Cardiac atrium fibroblast (primary cell): ENCODE measurements around the genes SLC49A3 and FGFRL1.

GRCh38 chr4:678322-679378 lies 4.3 kb downstream of the MYL5 start:
- RAMPAGE, long total RNA = no peak

DNA sequence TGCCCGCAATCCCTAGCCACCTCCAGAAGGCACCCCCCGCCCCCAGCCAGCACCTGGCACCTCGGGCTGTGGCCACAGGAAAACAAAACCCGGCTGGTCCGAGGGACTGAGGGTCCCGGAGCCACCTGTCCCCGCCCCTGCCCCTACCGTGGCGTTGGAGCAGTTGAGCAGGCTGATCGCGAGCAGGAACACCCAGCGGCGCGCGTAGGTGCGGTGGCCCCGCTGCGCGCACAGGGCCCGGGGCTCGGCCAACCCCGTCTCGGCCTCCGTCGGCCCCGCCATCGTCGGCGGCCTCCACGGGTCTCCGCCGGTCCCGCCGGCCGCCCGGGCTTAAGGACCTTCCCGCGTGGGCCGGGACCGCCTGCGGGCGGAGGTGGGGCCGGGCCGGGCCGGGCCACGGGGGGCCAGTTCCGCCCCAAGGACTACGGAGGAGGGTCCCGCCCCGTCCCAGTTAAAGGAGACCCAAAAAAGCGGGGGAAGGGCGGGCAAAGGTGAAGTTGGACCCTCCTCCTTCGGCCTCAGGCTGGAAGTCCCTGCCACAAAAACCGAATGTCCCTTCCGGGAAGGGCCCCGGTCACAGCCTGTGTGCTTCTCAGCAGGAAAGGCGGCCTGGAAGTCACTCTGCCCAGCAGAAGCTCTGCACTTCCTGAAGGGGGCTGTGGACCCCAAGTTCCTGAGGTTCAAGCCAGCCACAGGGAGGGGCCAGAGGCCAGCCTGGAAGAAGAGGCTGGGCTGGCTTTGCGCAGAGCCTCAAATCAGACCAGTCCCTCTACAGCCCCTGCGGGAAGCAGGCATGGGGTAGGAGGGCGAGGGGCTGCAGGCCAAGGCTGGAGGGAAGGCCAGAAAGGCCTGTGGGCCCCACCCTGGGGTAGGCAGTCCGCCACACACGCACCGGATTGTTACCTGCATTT lies at the start of gene SLC49A3:
SLC49A3 (minus strand) TSS at position 306 of the 911 bp plus-strand sequence.
- RAMPAGE, long total RNA = no peak

GRCh38 chr4:692538-693125 lies 3.7 kb upstream of the SLC49A3 start:
- RAMPAGE, long total RNA = no peak

DNA sequence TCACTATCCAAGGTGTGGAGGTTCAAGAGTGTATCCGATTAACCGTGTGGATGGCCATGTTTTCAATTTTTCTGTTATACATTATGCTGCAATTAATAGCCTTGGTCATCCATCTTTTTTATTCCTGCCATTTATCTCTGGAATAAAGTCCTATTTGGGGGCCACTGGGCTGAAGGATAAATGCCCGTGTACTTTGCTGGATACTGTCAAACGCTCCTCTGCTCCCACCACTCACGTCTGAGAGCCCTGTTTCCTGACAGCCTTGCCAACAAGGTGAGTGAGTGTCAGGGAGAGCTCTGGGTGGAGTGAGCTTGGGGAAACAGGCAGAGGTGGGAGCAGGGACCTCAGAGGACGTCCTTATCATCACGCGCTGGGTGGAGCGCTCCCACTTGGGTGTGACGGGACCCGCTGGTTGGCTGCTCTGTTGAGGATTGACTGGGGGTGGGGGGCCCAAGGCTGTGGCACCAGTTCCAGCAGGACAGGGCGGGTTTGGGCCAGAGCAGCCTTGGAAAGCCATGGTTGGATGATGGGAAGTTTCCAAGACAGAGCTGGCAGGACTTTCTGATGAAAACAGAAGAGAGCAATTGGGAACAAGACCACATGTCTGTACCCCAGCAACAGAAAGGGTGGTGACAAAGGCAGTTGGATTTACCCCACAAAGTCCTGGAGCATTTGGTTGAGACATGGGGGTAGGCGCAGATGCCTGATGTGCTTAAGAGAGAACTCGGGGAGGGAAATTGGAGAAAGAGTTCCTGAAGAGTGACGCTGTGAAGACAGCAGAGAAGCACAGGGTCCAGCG lies 3.1 kb upstream of the PCGF3 start:
- RAMPAGE, long total RNA = no peak

DNA sequence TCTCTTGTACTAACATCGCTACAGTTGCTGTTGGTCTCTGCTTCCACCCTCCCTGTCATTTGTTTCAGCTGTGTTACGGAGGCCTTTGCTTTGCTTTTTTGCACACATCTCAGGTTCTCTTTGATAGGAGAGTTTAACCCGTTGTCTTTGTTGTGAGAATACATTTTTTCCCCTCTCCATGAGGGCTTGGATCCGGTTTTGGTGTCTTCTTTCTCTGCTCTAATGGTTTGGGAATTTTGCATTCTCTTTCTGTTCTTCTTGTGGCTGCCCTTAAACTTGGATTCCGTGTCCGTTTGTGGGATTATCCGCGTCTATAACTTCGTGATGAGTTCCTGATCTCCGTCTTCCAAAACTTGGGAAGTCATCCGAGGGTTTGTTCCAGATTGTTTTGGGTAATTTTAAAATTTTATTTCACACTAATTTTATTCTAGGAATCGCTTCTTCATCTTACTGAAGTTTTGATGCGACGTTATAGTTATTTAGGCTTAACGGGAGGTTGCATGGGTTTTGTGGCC lies 45.3 kb downstream of the PCGF3 start:
- RAMPAGE, long total RNA = no peak

- RAMPAGE, long total RNA = no peak
Observed at GRCh38 chr4:755033-755708, 49.5 kb downstream of the PCGF3 start.

DNA sequence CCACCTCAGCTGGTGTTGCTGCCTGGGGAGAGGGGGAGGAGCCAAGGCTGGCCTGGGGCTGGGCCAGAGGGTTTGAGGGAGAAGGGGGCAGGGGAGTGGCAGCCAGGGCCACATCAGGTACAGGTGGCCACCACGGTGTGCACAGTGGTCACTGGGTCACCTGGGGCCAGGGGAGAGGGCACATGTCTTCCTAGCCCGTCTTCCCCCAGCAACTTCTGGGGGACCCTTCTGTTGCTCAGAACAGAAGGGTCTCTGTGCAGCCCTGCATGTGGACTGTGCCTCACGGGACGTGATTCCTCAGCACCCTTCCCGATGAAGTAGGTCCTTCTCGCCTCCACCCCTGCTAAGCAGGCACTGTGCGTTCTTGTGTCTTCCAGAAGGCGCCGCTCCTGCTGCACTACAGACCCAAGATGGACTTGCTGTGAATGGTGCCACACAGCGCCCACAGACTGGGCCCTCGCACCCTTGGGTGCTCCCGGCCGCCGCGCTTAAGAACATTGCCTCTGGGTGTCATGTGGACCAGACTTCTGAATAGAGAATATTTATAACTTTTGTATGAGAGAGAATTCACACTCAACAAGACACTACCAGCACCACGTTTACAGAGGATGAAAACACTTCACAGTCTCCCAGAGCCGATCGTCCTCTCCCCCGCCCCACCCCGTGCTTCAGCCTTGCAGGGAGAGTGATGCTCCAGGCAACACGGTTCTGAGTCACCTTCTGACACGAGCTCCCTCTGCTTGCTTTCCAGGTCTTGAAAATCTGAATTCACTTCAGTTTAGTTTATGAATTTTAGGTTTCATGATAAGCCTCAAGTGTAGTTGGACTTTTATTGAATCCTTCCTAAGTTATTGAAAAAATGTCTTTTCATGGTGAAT lies 60.0 kb downstream of the CPLX1 start:
- RAMPAGE, long total RNA = no peak

DNA sequence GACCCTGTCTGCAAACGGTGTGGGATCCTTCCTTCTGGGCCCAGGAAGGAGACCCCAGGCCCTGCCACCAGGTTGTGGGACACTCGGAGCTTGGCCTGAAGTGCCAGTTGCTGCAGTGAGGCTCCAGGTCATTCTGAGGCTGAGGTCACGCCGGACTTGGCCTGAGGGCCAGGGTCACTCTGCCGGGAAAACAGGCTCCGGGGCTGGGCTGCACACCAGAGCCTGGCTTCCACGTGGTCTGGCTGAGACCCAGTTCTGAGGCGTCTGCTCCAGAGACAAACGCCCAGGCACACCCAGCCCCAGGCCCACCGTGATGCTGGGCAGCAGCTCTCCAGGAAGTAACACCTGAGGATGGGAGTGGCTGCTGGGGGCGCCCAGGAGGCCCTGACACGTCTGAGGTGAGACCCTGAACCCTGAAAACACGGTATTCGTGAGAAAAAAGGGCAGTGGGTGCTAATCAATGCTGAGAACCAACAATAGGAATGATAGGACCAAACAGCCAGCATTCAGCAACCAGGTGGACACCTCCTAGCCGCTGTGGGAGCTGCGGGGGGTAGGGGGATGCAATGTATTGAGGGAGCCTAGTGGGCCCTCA lies 36.9 kb downstream of the CPLX1 start:
- RAMPAGE, long total RNA = no peak

DNA sequence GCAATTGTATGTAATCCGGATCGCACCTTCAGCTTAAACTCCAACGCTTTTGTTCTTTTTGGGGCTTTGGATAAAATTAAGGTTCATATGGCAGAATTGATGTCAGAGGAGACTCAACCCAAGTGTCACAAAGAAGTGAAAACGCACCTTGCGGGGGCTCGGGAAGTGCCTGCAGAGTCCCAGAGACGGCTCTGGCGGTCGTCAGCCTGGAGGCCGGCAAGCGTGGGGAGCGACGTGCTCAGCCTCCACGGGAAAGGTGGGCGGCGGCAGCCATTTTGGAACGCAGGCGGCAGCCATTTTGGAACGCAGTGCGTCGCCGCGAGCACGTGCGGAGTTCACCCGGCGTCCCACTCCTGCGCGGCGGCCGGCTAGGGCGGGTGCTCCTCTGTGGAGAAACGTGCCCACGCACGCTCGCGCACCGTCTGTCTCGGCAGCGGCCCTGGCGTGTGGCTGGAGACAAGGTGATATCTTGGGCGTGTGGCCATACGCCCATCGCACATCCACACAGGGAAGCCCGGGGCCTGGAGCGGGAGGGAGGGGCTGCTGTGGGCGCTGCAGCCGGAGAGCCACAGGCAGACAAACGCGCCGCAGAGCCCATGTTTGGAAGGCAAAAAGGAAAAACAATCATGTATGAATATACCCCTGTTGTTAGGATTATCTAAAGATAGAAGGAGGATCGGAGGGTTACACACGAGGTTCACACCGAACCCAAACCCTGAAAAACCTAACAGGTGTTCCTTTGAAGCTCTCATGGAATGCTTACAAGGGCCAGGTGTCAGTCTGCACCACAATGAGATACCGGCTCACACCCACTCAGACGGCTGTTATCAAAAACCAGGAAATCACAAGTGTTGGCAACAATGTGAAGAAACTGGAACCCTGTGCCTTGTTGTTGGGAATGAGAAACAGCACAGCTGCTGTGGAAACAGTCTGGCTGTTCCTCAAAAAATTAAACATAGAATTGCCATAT lies 21.0 kb downstream of the CPLX1 start:
- RAMPAGE, long total RNA = no peak

DNA sequence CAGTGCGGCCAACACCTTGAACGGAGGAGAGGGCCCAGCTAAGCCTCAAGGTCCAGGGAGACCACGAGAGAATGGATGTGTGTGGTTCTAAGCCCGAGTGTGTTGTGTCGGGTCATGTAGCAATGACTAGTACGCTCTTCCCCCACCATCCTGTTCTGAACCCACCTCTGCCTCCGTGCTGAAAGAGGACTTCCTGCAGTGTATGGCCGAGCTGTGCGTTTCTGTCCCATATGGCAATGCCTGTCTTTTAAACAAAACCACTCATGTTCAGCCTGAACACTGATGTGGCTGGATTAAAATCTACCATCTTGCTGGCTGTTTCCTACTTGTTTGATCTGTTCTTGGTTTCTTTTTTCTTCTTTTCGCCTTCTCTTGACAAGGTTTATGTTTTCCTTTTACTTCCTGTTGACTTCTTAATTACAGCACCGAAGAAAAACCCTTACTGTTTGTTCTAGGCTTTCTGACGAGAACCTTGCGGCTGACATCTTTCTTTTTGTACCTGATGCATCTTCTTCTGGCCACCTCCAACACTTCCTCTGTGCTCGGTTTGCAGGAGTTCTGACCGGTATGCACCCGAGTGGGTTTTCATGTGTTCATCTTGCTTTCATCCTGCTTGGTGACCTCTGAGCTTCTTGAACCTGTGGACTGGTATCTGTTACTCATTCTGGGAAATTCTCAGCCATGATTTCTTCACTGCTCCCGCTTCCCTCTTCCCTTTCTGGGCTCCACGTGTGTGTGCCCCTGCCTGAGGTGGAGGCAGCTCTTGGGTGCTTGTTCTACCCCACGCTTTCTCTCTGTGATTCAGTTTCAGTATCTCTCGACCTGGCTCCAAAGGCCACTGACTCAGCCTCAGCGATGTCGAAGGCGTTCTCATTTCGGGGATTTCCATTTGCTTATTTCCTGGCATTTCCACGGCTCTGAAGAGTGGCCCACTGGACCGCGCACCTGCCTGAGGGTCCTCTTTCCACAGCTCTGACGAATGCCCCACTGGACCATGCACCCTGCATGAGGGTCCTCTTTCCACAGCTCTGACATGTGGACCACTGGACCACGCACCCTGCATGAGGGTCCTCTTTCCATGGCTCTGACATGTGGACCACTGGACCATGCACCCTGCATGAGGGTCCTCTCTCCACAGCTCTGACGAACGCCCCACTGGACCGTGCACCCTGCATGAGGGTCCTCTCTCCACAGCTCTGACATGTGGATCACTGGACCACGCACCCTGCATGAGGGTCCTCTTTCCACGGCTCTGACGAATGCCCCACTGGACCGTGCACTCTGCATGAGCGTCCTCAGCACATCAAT lies 52.6 kb downstream of the GAK start:
- RAMPAGE, long total RNA = no peak

DNA sequence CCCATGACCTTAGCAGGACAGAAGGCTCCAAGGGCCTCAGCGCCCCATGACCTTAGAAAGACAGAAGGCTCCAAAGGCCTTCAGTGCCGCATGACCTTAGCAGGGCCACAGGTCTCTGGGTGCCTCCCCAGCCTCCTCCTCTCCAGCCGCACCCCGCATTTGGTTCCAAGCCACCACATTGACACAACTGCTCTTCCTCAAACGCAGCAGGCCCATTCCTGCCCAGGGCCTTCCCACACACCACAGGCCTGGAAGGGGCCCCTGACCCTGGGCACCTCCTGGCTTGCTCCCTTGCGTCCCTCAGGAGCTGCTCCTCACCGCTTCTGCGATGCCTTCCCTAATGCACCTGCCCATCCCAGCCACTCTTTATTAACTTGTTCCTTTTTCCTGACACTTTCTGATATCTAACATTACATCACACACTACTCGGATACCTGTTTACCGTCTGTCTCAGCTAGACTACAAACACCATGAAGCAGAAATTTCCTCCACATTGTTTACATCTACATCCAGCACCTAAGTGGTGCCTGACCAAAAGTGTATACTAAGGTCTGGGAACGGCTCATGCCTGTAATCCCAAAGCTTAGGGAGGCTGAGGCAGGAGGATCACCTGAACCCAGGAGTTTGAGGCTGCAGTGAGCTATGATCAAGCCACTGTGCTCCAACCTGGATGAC lies 12.7 kb downstream of the GAK start:
- RAMPAGE, long total RNA = no peak

GRCh38 chr4:957375-958271 lies 15.7 kb downstream of the DGKQ start:
- RAMPAGE, long total RNA = no peak

DNA sequence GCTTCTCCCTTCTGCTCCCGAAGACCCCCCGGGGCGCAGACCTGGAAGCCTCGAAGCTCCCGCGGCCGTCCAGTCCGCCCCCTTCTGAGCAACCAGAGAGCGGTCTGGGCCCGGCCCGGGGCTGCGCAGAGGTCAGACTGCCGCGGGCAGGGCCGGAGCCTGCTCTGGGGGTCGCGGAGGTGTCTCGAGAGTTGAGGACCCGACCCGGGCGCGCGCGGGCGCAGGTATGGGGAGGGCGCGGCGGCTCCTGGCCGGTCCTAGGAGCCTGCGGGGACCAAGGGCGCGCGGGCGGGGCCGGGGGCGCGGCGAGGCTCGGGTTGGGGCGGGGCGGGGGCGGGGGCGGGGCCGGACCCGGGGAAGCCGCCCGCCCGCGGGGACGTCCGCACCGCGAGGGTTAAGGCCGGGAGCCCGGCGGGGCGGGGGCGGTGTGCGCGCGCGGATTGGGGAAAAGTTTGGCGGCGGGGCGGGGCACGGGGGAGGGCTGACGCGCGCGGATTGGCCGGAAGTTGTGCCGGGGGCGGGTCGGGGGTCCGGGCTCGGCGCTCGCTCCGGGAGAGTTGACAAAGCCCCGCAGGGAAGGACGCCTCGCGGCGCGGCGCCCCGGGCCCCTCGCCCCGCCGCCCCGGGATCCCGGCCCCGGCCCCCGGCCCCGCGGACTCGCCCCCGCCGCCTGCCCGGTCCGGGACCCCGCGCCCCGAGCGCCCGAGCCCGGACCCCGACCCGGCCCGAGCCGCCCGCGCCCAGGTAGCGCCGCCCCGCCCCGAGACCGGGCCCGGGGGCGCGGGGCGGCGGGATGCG lies at the start of gene FGFRL1:
FGFRL1 (plus strand) TSS at position 554 of the 798 bp plus-strand sequence.
- RAMPAGE, long total RNA = no peak

- RAMPAGE, long total RNA = no peak
Observed at GRCh38 chr4:1040090-1040527, 28.7 kb downstream of the FGFRL1 start.

DNA sequence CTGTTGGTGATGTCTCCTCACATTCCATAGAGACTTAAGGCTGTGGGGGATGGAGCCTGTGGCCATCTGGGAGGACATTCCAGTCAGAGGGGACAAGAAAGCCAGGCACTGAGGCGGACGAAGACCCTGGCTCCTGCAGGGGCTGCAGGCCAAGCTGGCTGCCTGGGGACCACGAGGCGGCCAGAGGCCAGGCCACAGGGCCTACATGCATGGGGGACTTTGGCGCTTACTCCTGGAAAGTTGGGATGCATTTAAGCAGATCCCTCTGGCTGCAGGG lies 7.6 kb downstream of the RNF212 start:
- RAMPAGE, long total RNA = no peak

DNA sequence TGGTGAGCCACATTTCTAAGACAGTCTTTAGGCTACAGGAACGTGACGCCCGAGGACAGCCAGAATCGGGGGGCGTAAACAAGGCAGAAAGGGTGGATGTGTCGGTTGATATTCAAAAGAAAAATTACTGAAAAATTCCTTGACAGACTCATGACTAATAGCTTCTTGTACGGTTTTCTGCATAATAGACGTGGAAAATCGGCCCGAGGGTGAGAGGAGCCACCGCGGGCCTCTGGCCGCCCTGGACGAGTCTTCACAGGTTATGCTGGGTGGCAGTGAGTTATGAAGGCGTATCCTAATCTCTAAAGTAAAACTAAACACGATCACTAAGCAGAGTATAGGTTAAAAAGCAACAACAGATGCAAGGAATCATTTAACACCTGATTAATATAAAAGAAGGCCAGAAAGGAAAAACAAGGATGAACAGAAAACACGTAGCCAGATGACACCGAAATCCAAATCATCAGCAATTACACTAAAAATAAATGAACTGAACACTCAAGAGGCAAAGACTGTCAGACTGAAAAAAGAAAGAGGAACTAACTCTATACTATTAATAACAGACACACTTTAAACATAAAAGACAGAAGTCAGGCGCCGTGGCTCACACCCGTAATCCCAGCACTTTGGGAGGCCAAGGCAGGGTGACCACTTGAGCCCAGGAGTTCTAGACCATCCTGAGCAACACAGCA lies 30.3 kb downstream of the CTBP1 start:
- RAMPAGE, long total RNA = no peak

GRCh38 chr4:1232493-1233635 lies 16.1 kb downstream of the CTBP1 start:
- RAMPAGE, long total RNA = no peak

- RAMPAGE, long total RNA = no peak
Observed at GRCh38 chr4:1241719-1242318, 7.1 kb downstream of the CTBP1 start.

DNA sequence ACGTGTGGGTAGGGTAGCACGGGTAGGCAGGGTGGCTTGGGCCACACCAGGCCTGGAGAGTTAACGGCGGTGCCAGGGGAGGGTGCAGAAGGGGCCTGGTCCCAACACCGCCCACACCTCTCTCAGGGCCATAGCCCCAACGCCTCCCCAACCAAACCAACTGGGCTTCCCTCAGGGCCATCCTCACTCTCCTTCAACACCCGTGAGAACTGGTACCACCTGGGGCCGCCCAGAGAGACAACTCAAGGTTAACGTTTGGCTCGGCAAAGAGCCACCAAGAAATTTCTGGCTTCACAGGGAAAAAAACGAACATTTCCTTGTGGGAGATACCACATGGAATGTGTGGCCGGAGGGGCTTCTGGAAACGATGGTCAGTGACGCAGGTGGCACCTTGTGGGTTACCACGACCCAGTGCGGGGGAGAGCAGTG lies 3.2 kb downstream of the CTBP1 start:
- RAMPAGE, long total RNA = no peak

DNA sequence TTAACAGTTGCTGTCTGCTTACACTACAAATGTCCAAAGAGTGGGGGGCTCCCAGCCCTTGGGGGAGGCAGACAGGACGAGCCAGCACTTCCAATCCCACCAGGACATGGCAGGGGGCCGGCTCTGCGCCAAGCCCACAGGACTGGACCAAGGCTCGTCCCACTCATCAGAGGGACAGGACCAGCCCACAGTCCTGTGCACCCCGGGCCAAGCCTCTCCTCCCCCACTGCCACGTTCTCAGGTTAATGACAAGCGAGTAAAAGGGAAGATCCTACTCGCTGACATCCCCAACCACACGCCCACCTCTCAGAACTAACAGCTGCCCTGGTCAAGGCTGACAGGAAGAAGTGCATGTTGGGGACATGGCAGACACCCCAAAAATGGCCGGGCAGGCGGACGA lies 2.1 kb downstream of the CTBP1 start:
- RAMPAGE, long total RNA = no peak